ENCODE data around the gene CASS4.

- RAMPAGE, long total RNA: no peak
- RRBS: no CpG with 5 or more reads among the region's 9 CpGs
PRO-cap:
- standard: no peak
- CoPRO, capped RNA only, 2 experiments: no peak in any of the 2 experiments
- CoPRO, capped and uncapped RNA, 2 experiments: no peak in any of the 2 experiments
- CoPRO, uncapped RNA only, 2 experiments: no peak in any of the 2 experiments
CAGE:
- cytosol, long polyA plus RNA: no peak
- long polyA plus RNA: no peak
- nucleolus, long total RNA: no peak
- nucleus, long polyA plus RNA: no peak
Observed at GRCh38 chr20:53786575-53787381, 193.1 kb upstream of the ZNF217 start.

GRCh38 chr20:53834662-53834981, 235.8 kb downstream of the BCAS1 start:
- RAMPAGE, long total RNA: no peak
- RRBS: no CpG with 5 or more reads among the region's 4 CpGs
PRO-cap:
- standard: no peak
- CoPRO, capped RNA only, 2 experiments: no peak in any of the 2 experiments
- CoPRO, capped and uncapped RNA, 2 experiments: no peak in any of the 2 experiments
- CoPRO, uncapped RNA only, 2 experiments: no peak in any of the 2 experiments
CAGE:
- cytosol, long polyA plus RNA: no peak
- long polyA plus RNA: no peak
- nucleolus, long total RNA: no peak
- nucleus, long polyA plus RNA: no peak

DNA sequence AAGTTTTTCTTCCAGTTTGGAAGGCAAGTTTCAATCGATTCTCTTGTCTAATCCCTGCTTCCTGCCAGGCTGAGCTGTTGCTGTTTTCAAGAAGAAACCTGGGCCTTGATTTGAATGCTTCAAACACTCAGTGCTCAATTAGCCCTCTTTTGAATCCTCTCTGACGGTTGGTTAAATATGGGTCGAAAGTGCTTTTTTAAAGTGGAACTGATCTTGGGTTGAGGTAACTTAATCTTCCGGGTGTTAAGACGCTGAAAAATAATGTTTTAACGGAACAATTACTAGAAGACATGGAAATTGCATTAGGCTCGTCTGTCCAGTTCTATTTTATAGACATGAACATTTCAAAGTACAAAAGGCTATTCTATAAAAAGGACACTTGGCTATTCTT, 203.2 kb downstream of the BCAS1 start:
- RAMPAGE, long total RNA: no peak
- RRBS: no CpG with 5 or more reads among the region's 7 CpGs
PRO-cap:
- standard: no peak
- CoPRO, capped RNA only, 2 experiments: no peak in any of the 2 experiments
- CoPRO, capped and uncapped RNA, 2 experiments: no peak in any of the 2 experiments
- CoPRO, uncapped RNA only, 2 experiments: no peak in any of the 2 experiments
CAGE:
- cytosol, long polyA plus RNA: no peak
- long polyA plus RNA: no peak
- nucleolus, long total RNA: no peak
- nucleus, long polyA plus RNA: no peak

GRCh38 chr20:53916906-53918155, 153.1 kb downstream of the BCAS1 start:
- RAMPAGE, long total RNA: no peak
- RRBS: no CpG with 5 or more reads among the region's 14 CpGs
PRO-cap:
- standard: no peak
- CoPRO, capped RNA only, 2 experiments: peak in 1 of 2 experiments; most common plus-strand start chr20:53917627 (in 1); most common minus-strand start chr20:53917492 (in 1)
- CoPRO, capped and uncapped RNA, 2 experiments: no peak in any of the 2 experiments
- CoPRO, uncapped RNA only, 2 experiments: no peak in any of the 2 experiments
CAGE:
- cytosol, long polyA plus RNA: no peak
- long polyA plus RNA: no peak
- nucleolus, long total RNA: no peak
- nucleus, long polyA plus RNA: no peak

DNA sequence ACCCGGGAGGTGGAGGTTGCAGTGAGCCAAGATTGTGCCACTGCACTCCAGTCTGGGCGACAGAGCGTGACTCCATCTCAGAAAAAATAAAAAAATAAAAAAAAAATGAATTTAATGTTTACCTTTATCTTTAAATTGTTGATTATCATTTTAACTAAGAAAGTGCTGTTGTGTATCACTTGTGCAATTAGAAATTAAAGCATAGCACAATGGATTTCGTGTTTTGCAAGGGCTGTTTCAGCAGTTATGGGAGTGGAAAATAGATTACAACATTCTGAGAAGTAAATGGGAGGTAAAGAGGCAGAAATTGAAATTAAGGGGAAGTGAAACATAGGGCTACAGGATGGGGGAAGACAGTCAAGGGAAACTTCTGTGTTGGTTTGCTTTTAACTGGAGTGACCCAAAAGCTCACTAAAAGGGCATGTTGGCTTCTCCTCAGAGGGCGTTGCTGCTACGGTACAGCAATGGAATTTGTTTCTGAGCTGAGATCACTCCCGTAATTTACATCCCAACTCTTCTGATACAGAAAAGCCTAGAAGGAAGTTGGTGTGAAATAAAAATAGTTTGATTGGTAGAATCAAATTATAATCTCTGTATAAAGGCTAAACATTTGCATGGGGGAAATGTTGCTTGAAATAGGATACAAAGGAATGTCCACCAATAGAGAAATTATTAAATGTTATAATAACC, 147.5 kb downstream of the BCAS1 start:
- RAMPAGE, long total RNA: no peak
- RRBS: no CpG with 5 or more reads among the region's 7 CpGs
PRO-cap:
- standard: no peak
- CoPRO, capped RNA only, 2 experiments: no peak in any of the 2 experiments
- CoPRO, capped and uncapped RNA, 2 experiments: no peak in any of the 2 experiments
- CoPRO, uncapped RNA only, 2 experiments: no peak in any of the 2 experiments
CAGE:
- cytosol, long polyA plus RNA: no peak
- long polyA plus RNA: no peak
- nucleolus, long total RNA: no peak
- nucleus, long polyA plus RNA: no peak

GRCh38 chr20:54058908-54059266, 11.5 kb downstream of the BCAS1 start:
- RAMPAGE, long total RNA: no peak
- RRBS: no CpG with 5 or more reads among the region's 11 CpGs
PRO-cap:
- standard: unidirectional peak, minus-strand start at chr20:54059020
- CoPRO, capped RNA only, 2 experiments: peak in 1 of 2 experiments; most common minus-strand start chr20:54059020 (in 1)
- CoPRO, capped and uncapped RNA, 2 experiments: no peak in any of the 2 experiments
- CoPRO, uncapped RNA only, 2 experiments: no peak in any of the 2 experiments
CAGE:
- cytosol, long polyA plus RNA: no peak
- long polyA plus RNA: no peak
- nucleolus, long total RNA: no peak
- nucleus, long polyA plus RNA: no peak

DNA sequence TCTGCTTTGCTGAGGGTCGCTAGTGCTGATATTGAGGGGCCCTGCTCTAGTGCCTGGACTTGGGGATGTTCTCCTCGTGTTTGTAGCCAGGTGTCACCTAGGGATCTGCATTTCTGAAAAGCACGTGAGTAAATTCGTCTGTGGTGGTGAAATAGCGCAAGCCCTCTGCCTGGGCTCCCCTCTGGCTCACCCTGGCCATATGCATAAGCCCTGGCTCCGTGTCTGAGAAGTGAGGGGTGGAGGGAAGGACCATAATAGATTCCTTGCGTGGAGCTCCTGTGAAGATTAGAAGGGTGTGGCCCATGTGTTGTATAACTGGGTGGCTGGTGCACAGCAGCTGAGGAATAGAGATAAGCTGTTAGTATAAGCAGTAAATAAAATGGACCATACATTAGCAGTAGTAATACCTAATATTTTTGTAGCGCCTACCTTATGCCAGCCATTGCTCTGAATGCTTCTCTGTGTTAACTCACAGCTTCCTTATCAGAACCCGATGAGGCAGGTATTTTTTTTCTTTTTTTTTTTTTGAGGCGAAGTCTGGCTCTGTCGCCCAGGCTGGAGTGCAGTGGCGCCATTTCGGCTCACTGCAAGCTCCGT, 4.7 kb downstream of the BCAS1 start:
- RAMPAGE, long total RNA: no peak
- RRBS: no CpG with 5 or more reads among the region's 14 CpGs
PRO-cap:
- standard: unidirectional peak, minus-strand start at position 224 of the sequence
- CoPRO, capped RNA only, 2 experiments: no peak in any of the 2 experiments
- CoPRO, capped and uncapped RNA, 2 experiments: no peak in any of the 2 experiments
- CoPRO, uncapped RNA only, 2 experiments: no peak in any of the 2 experiments
CAGE:
- cytosol, long polyA plus RNA: no peak
- long polyA plus RNA: no peak
- nucleolus, long total RNA: no peak
- nucleus, long polyA plus RNA: no peak

GRCh38 chr20:54267338-54267683, 59.4 kb downstream of the PFDN4 start:
- RAMPAGE, long total RNA: no peak
- RRBS: no CpG with 5 or more reads among the region's 4 CpGs
PRO-cap:
- standard: no peak
- CoPRO, capped RNA only, 2 experiments: no peak in any of the 2 experiments
- CoPRO, capped and uncapped RNA, 2 experiments: no peak in any of the 2 experiments
- CoPRO, uncapped RNA only, 2 experiments: no peak in any of the 2 experiments
CAGE:
- cytosol, long polyA plus RNA: no peak
- long polyA plus RNA: no peak
- nucleolus, long total RNA: no peak
- nucleus, long polyA plus RNA: no peak

DNA sequence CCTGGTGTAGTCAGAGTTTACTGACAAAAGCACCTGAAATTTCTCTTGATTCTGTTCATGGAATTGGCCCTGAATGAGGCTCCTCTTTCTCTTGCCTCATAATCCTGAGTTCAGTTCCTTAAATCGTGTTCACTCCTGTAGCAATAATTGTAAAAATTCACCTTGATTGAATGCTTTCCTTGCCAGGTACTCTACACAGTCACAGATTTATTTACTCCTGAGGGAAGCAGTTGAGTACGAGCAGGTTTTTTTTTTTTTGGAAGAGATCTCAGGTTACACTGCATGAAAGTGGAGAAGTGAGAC, 93.1 kb upstream of the DOK5 start:
- RAMPAGE, long total RNA: no peak
- RRBS: no CpG with 5 or more reads among the region's 2 CpGs
PRO-cap:
- standard: no peak
- CoPRO, capped RNA only, 2 experiments: no peak in any of the 2 experiments
- CoPRO, capped and uncapped RNA, 2 experiments: no peak in any of the 2 experiments
- CoPRO, uncapped RNA only, 2 experiments: no peak in any of the 2 experiments
CAGE:
- cytosol, long polyA plus RNA: no peak
- long polyA plus RNA: no peak
- nucleolus, long total RNA: no peak
- nucleus, long polyA plus RNA: no peak

DNA sequence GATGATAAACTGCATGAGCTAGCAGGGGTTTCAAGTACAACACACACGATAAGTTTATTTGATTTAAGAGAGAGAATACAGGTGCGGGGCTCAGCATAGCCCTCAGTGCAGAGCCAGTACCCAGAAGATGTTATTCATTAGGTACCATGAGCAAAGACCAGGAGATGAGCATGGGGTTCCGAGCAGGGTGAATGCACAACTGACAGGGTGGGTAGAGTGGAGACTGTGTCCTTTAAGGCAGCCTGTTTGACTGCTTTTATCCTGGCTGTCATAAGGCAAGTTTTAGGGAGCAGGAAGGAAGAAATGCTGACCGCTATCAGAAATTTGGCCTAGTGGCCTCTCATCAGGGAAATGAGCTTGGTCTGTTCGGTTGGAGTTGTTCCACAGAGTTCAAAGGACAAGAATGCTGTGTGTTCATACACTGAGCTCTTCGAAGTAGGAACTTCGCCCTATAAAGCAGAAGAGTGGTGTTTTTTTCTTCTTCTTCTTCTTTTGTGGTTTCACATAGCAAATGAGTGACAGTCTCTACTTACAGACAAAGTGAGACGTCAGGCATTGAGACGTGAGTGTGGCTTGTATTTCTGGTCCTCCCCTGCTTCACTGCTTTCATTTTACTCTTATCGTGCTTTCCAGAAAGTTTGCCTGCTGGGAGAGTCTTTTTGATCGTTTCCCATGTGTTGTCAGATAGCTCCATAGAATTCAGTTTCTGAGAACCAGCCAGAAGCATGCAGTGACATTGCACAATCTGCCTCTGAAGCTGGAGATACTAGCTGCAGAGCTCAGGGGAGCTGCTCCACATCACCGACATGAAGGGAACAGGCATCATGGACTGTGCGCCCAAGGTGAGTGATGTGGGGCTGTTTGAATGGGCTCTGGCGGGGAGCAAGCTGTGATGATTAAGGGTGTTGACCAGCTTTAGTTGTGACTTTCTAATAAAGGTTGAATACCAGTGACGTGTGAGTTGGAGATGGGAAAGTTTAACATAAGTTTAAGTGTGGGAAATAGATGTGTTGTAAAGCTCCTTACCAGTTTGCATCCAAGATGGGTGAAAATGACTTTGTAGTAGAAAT, at the start of gene CASS4:
TSS of gene CASS4 (plus strand) at position 608 of the 1,070 bp plus-strand sequence.
- RAMPAGE, long total RNA: start-site peak on the plus strand centred at position 779 of the sequence, 51 bp wide, 293 and 170 reads in 2 replicates
- RRBS: no CpG with 5 or more reads among the region's 15 CpGs
PRO-cap:
- standard: bidirectional peak, plus-strand start at position 386 of the sequence, minus-strand start at position 230 of the sequence; bidirectional peak, plus-strand start at position 796 of the sequence, minus-strand start at position 581 of the sequence
- CoPRO, capped RNA only, 2 experiments: peak in 2 of 2 experiments; most common plus-strand start position 796 of the sequence (in 2); most common minus-strand start position 423 of the sequence (in 1)
- CoPRO, capped and uncapped RNA, 2 experiments: peak in 2 of 2 experiments; most common plus-strand start position 332 of the sequence (in 1); most common minus-strand start position 423 of the sequence (in 2)
- CoPRO, uncapped RNA only, 2 experiments: peak in 2 of 2 experiments; most common plus-strand start position 796 of the sequence (in 1); most common minus-strand start position 531 of the sequence (in 1)
CAGE:
- cytosol, long polyA plus RNA: no peak
- long polyA plus RNA: start-site peak on the plus strand centred at position 767 of the sequence, 63 bp wide, 397 and 458 reads in 2 replicates
- nucleolus, long total RNA: no peak
- nucleus, long polyA plus RNA: no peak

- RAMPAGE, long total RNA: no peak
- RRBS: no CpG with 5 or more reads among the region's 1 CpG
PRO-cap:
- standard: no peak
- CoPRO, capped RNA only, 2 experiments: no peak in any of the 2 experiments
- CoPRO, capped and uncapped RNA, 2 experiments: no peak in any of the 2 experiments
- CoPRO, uncapped RNA only, 2 experiments: peak in 2 of 2 experiments; most common plus-strand start chr20:56424151 (in 1)
CAGE:
- cytosol, long polyA plus RNA: no peak
- long polyA plus RNA: no peak
- nucleolus, long total RNA: no peak
- nucleus, long polyA plus RNA: no peak
Observed at GRCh38 chr20:56423858-56424328, 11.8 kb downstream of the CASS4 start.

DNA sequence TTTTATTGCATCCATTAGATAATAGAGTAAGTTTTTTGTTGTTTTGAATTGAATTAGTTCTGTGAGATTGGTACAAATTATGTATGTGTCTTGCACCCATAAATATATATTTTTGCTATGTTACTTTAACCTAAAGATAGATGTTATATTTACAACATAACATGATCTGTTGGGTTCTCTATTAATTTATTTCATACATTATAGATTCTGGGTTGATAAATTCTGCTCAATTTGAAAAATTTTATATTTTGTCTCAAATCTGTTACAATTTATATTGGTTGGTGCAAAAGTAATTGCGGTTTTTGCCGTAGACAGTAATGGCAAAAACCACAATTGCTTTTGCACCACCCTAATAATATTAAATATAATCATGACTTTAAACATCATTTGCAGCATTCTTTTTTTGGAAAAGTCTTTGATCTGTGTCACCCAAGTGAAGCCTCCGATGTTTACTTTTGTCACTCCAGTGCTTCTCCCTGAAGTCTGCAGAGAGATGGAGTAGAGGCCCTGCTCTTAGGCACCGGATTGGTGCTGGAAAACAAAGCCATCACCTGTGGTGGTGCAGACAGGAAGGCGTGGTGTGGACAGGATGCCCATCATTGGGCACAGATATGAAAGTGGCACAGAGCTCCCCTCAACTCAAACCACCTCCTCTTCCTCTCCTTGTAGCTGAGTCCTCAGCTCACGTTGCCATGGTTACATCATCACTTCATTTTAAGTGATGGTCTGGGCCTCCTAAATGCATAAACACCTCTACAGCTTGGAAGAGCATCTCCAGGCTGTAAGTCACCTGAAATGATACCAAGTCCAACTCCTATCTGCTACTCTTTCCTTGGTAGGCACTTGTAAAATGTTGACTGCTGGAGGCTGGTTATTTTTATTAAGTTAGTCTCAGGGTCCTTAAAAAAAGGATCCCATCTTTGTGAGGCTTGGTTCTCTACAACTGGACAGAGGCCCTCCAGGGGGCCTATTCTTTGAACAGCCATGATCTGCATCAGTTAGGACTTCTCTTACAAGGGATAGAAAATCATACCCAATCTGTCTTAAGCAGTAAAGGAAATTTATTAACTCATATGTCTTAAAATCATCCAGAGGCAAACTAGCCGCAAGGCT, 8.1 kb upstream of the RTF2 start:
- RAMPAGE, long total RNA: no peak
- RRBS: no CpG with 5 or more reads among the region's 7 CpGs
PRO-cap:
- standard: no peak
- CoPRO, capped RNA only, 2 experiments: no peak in any of the 2 experiments
- CoPRO, capped and uncapped RNA, 2 experiments: no peak in any of the 2 experiments
- CoPRO, uncapped RNA only, 2 experiments: peak in 2 of 2 experiments; most common plus-strand start position 880 of the sequence (in 2)
CAGE:
- cytosol, long polyA plus RNA: no peak
- long polyA plus RNA: no peak
- nucleolus, long total RNA: no peak
- nucleus, long polyA plus RNA: no peak

DNA sequence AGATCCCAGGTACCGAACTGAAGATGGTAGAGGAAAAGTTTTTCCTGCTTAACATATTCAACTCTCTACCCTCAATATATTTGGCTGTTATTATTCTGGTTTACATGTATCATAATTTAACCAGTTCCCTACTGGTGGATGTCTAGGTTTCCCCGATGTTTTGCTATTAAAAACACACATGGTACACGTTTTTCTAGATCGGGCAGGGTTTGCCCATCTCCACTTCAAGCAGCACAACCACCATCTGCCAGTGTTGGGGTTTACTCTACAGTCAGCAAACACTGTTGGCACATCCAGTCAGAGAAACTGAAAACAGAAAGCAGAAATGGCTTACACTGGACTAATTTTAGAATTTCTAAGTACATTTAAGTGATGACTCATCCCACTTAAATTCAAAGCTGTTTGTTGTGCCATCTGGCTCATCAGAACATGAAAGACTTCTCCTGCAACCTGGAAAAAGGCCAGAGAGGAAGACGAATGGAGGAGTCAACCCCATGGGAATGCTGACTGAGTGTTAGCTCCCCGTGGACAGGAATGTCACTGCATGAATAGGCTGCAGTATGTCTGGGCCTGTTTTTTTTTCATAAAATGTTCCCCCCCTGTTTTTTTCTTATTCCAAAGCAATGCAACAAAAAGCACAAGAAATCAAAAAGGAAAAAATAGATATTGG, 21.8 kb downstream of the FAM209B start:
- RAMPAGE, long total RNA: no peak
- RRBS: no CpG with 5 or more reads among the region's 6 CpGs
PRO-cap:
- standard: no peak
- CoPRO, capped RNA only, 2 experiments: no peak in any of the 2 experiments
- CoPRO, capped and uncapped RNA, 2 experiments: no peak in any of the 2 experiments
- CoPRO, uncapped RNA only, 2 experiments: no peak in any of the 2 experiments
CAGE:
- cytosol, long polyA plus RNA: no peak
- long polyA plus RNA: no peak
- nucleolus, long total RNA: no peak
- nucleus, long polyA plus RNA: no peak

DNA sequence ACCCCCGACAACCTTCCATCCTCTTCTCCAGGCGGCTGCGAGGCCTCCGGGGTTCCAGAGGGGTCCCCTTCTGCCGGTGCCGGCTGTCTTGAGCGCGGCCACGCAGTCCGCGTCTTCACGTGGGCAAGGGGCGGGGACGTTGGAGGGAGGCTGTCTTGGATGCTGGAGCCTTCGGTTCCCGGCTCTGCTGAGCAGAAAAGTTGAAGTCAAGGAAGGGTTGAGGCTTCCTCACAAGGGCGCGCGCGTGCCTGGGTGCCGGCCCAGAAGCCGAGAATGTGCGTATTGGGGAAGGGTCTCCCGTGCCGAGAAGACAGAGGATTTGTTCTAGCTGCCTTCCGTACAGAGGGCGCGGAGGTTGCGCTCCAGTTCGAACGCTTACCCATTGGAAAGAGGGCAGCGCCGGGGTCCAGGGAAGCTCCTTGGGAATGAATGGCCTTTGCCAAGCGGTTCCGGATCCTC, 2.3 kb upstream of the TFAP2C start:
- RAMPAGE, long total RNA: no peak
- RRBS: 52% methylated on average over 7 of the region's 35 CpGs
PRO-cap:
- standard: no peak
- CoPRO, capped RNA only, 2 experiments: no peak in any of the 2 experiments
- CoPRO, capped and uncapped RNA, 2 experiments: no peak in any of the 2 experiments
- CoPRO, uncapped RNA only, 2 experiments: no peak in any of the 2 experiments
CAGE:
- cytosol, long polyA plus RNA: no peak
- long polyA plus RNA: no peak
- nucleolus, long total RNA: no peak
- nucleus, long polyA plus RNA: no peak

DNA sequence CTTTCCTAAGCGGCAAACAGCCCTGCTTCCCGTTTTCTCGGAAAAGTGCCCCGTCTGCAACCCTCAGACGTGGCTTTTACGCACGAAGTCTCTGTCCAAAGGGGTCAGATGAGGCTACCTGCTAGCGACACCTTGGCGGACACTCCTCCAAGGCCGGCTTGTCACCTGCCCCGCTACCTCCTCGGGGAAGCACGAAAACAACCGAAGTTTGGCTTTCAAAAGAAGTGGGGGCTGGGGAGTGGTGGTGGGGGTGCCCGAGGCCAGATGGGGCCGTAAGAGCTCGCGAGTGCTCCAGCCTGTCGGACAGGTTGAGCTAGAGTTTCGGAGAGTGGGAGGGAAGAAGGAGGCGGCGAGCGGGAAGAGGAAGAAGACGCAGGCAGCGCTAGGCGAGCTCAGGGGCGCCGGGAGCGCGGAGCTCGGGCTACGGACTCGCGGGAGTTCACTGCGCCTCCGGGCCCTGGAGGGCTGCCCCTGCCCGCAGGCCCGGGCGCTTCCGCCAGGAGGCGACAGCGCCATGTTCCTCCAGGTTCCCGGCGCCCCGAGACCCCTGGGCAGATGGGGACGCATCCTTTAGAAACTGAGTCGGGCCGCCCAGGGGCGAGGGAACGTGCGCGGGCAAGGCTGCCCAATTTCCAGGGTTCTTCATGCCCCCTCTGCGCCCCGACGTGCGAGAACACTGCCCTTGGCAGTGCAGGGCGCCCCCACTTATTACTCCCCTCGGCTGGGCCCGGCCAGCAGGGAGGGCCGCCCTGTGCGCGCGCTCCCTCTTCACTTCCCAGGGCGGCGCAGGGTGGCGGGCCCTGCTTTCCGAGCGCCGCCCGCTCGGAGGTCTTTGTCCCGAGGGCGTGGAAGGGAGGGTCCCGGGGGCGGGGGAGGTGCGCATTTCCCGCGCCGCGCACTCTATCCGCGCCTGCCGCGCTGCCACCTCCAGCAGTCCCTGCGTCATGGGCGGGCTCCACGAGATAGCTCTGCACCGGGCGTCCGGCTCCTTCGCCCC, 1.0 kb downstream of the TFAP2C start:
- RAMPAGE, long total RNA: no peak
- RRBS: 28% methylated on average over 15 of the region's 91 CpGs
PRO-cap:
- standard: no peak
- CoPRO, capped RNA only, 2 experiments: no peak in any of the 2 experiments
- CoPRO, capped and uncapped RNA, 2 experiments: no peak in any of the 2 experiments
- CoPRO, uncapped RNA only, 2 experiments: no peak in any of the 2 experiments
CAGE:
- cytosol, long polyA plus RNA: no peak
- long polyA plus RNA: no peak
- nucleolus, long total RNA: no peak
- nucleus, long polyA plus RNA: no peak

GRCh38 chr20:56925130-56925889, 296.2 kb downstream of the TFAP2C start:
- RAMPAGE, long total RNA: no peak
- RRBS: 22% methylated on average over 22 of the region's 76 CpGs
PRO-cap:
- standard: no peak
- CoPRO, capped RNA only, 2 experiments: no peak in any of the 2 experiments
- CoPRO, capped and uncapped RNA, 2 experiments: no peak in any of the 2 experiments
- CoPRO, uncapped RNA only, 2 experiments: no peak in any of the 2 experiments
CAGE:
- cytosol, long polyA plus RNA: no peak
- long polyA plus RNA: no peak
- nucleolus, long total RNA: no peak
- nucleus, long polyA plus RNA: no peak

GRCh38 chr20:57157434-57157803, 109.0 kb downstream of the BMP7 start:
- RAMPAGE, long total RNA: no peak
- RRBS: no CpG with 5 or more reads among the region's 2 CpGs
PRO-cap:
- standard: no peak
- CoPRO, capped RNA only, 2 experiments: no peak in any of the 2 experiments
- CoPRO, capped and uncapped RNA, 2 experiments: no peak in any of the 2 experiments
- CoPRO, uncapped RNA only, 2 experiments: no peak in any of the 2 experiments
CAGE:
- cytosol, long polyA plus RNA: no peak
- long polyA plus RNA: no peak
- nucleolus, long total RNA: no peak
- nucleus, long polyA plus RNA: no peak

- RAMPAGE, long total RNA: no peak
- RRBS: no CpG with 5 or more reads among the region's 12 CpGs
PRO-cap:
- standard: no peak
- CoPRO, capped RNA only, 2 experiments: no peak in any of the 2 experiments
- CoPRO, capped and uncapped RNA, 2 experiments: no peak in any of the 2 experiments
- CoPRO, uncapped RNA only, 2 experiments: no peak in any of the 2 experiments
CAGE:
- cytosol, long polyA plus RNA: no peak
- long polyA plus RNA: no peak
- nucleolus, long total RNA: no peak
- nucleus, long polyA plus RNA: no peak
Observed at GRCh38 chr20:57210110-57210427, 56.4 kb downstream of the BMP7 start.